HT1080 (cell line): Measurements from ENCODE around the gene MKRN2.

GRCh38 chr3:12170414-12170767, 11.7 kb upstream of the TIMP4 start:
RAMPAGE:
- cytosol, long total RNA = no peak
- long total RNA = no peak
- nucleus, long total RNA = no peak

RAMPAGE:
- cytosol, long total RNA = no peak
- long total RNA = no peak
- nucleus, long total RNA = no peak
These were observed 49.5 kb upstream of the PPARG start for GRCh38 chr3:12239431-12239630.

GRCh38 chr3:12503083-12503857, 19.0 kb downstream of the TSEN2 start:
RAMPAGE:
- cytosol, long total RNA = no peak
- long total RNA = no peak
- nucleus, long total RNA = no peak

DNA sequence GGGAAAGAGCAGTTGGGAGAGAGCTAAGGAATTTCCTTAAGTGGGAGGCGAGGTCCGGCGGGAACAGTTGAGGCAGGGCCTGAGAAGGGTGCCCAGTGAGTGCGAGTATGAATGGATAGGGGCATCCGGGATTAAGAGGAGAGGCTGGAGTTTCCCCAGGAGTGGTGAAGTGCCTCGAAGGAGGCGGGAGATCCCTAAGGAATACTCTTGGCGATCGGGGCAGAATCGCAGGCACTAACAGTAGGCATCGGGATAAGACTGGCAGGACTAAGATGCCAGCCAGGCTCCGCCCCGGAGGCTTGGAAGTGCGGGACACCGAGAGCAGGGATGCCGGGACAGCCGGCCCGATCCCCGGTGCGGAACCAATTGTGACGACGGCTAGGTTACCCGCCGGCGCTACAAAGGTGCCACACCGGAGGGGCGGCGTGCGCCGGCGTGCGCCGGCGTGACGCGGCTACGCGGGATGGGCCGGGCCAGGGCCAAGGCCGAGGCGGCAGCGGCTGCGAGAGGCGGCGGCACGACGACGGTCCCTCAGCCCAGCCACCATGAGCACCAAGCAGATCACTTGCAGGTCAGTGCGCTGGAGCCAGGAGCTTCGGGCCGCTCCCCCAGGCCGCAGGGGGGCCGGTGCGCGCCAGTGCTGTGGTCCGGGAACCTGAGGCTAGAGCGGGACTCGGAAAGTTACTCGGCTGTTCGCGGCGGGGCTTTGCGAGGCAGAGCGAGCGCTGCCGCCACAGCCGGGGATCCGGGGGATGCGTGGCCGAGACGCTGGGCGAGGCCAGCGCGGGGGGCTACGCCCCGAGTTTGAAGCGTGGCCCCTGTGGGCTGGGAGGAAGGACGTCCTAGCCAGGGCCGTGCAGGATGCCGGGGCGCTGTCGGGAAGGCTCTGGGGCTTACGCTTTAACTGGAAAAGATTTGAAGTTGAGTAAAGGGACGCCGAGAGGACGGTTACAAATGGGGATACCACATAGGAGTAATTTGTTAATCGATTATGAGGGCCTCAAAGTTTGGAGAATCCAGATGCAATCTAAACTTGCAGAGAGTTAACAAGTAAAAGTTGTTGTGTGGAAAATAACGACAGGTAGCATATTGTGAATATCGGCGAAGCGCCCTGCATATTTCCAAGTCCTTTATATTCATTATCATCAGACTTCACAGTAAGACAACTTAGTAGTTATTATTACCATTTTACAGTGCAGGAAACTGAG, at the start of gene MKRN2:
Gene MKRN2 (plus strand): TSS at position 482 of the 1,208 bp plus-strand sequence.
RAMPAGE:
- cytosol, long total RNA = no peak
- long total RNA = start-site peak on the plus strand centred at position 467 of the sequence, 34 bp wide, 118 reads
- nucleus, long total RNA = start-site peak on the plus strand centred at position 489 of the sequence, 47 bp wide, 165 and 97 reads in 2 replicates

GRCh38 chr3:12719917-12720490, 39.1 kb downstream of the TMEM40 start:
RAMPAGE:
- cytosol, long total RNA = no peak
- long total RNA = no peak
- nucleus, long total RNA = no peak

GRCh38 chr3:12768606-12769270, 9.7 kb upstream of the TMEM40 start:
RAMPAGE:
- cytosol, long total RNA = no peak
- long total RNA = no peak
- nucleus, long total RNA = no peak

GRCh38 chr3:12833196-12834315, 7.8 kb downstream of the RPL32 start:
RAMPAGE:
- cytosol, long total RNA = no peak
- long total RNA = no peak
- nucleus, long total RNA = no peak

RAMPAGE:
- cytosol, long total RNA = no peak
- long total RNA = no peak
- nucleus, long total RNA = no peak
These were observed 5.7 kb downstream of the RPL32 start for GRCh38 chr3:12835319-12836361.

DNA sequence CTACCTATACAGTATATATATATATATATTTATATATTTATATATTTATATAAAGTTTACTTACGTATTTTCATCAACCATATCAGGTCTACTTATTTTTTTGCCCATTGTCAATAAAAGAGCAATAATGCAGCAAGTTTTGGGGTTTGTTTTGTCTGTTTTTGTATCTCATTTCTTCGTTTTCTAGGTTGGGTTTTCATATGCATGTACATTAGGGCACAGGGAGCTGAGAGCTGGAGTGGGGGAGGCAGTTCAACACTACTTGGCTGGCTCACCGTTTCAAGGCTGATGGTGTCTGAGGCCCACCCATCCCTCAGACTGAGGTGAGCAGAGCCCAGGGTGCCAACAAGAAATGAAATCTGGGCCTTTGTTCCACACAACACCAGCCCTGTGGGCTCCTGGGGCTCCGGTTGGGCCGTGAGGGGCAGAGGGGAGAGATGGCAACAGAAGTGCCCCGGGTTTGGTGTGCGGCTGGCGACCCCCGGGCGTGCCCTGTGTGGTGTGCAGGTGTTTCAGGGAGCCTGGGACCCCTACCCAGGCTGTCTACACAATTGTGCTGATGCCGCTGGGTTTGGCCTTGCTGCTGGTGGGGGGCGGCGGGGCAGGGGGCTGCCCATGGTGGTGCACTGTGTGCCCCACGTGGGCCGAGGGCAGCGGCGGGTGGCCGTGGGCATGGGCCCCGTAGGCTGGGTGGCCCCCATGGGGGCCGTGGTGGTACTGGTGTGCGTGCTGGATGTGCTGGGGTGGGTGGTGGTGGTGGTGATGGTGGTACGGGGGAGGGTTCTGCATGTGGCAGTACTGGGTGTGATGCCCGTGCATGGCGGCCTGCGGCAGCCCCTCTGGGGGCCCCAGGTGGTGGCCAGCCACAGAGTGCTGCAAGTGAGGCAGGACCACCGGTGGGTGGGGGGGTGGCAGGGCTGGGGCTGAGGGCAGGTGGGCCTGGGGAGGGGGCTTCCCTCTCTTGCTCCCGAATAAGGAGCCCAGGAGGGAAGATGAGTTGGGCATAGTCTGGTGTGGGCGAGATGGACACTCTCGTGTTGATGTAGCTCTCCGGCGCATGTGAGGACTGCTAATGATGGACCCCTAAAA, 59.4 kb upstream of the RPL32 start:
RAMPAGE:
- cytosol, long total RNA = no peak
- long total RNA = no peak
- nucleus, long total RNA = no peak

GRCh38 chr3:12916305-12916778, 75.0 kb upstream of the RPL32 start:
RAMPAGE:
- cytosol, long total RNA = no peak
- long total RNA = no peak
- nucleus, long total RNA = no peak

DNA sequence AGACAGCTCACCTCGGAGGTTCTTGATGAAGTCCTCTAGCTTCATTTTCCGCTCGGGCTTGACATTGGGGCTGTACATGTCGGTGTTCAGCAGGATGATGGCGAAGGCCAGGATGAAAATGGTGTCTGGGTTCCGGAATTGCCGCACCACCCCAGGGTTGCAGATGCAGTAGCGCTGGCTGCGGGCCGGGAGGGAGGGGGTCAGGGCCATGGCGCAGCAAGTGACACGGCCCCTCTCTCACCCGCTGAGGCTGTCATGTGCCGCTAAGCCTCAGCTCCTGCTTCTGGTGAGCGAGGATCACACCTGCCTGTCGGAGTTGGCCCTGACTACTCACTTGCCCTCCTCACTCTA, 79.0 kb upstream of the RPL32 start:
RAMPAGE:
- cytosol, long total RNA = no peak
- long total RNA = no peak
- nucleus, long total RNA = no peak

GRCh38 chr3:12938206-12938916, 97.0 kb upstream of the RPL32 start:
RAMPAGE:
- cytosol, long total RNA = no peak
- long total RNA = no peak
- nucleus, long total RNA = no peak

DNA sequence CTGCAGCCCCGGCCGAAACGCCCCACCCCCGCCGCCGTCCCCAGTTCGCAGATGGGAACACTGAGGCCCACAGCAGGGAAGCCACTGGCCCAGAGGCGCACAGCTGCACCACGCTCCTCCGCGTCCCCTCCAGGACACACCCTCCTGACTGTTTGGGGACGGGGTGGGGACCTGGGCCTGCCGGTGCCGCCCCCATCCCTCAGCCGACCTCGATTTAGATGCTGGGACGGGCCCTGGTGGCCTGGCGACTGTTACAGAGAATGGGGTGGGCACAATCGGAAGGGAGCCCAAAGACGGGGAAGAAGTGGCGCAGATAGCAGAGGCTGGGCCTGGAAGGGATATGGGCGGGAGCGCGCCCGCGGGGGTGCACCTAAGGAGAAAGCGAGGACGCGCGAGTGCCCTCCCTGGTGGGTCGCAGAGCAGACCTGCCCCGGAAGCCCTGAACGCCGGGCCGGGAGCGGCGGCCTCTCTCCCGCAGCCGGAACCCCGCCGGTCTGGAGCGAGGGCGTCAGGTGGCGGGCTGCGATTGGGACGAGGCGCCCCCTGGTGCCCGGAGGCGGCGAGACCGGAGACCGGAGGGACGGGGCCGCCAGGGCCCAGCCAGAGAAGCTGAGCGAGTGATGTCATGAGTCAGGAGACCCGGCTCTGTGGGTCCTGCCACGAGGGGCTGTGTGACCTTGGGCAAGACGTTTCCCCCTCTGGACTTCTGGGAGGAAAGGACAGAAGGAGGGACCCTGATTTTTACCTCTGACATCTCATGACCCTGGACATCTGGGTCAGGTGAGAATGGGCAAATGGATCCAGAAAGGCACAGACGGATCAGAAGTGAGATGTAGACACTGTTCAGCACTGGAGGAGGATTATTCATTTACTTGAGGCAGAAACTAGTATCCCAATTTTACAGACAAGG, 78.4 kb downstream of the IQSEC1 start:
RAMPAGE:
- cytosol, long total RNA = no peak
- long total RNA = no peak
- nucleus, long total RNA = no peak

DNA sequence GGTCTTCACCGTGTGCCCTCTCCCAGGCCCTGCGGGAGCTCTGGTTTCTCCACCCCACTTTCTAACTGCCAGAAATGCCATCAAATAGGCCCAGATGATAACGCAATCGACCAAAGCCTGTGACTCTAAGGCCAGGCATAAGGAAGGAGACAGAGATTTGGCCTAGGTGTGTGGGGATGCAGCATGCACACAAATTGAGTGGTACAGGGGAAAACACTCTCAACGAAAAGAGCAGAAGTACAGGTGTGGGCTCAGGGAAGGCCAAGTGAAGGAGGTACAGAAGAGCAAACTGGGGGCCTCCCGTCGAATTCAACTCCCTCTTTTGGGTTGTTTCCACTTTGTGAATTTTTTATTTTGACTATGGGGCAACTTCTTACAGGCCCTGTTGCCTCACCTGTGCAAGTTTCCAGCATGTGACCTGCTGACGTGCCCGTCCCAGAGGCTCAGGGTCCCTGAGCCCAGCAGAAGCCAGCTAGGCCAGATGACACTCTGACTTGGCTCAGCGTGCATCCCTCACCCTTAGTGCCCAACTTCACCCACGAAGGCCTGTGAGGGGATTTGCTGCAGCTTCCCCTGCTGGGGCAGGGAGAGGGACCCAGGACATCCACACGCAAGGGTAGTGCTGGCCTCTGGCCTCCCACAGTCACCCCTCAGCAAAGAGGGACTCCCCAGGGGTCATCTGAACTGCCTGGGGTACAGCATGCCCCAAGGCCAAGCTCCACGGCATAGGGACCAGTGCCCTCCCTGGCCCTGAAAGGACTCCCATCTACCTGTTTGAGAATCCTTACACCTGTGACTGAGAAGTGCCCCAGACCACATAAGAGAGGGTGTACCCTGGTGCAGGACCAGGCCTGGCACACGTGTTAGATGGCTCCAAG, 4.5 kb downstream of the NUP210 start:
RAMPAGE:
- cytosol, long total RNA = no peak
- long total RNA = no peak
- nucleus, long total RNA = no peak

DNA sequence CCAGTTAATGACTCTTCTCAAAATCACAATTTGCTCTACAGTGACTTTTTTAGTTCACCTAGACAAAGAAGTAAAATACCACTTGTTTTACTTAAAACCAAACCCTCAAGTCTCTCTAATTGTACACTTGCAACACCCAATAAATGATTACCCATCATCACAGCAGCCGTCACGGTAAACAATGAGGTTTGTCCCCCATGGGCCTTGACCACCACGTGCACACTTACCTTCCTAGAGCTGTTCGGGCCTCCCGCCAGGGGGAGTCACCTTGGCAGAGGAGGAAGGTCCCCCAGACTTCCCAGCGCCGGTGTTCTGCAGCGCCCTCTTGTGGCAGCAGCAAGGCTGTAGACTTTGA, 18.7 kb upstream of the HDAC11 start:
RAMPAGE:
- cytosol, long total RNA = no peak
- long total RNA = no peak
- nucleus, long total RNA = no peak

DNA sequence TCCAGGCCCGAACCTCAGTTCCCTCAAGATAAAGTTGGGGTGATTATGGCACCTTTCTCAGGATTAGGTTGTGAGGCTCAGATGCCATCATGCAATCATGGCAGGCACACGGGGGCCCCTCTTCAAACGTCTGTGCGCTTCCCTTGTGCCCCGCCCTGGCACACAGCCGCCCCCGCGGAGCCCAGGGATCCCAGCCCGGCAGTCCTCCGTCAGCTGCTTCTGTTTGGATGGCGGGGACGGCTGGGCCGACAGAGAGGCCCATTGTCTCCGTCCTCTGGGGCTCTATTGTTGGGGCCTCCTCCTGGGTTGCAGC, 864 bp upstream of the HDAC11 start:
RAMPAGE:
- cytosol, long total RNA = no peak
- long total RNA = no peak
- nucleus, long total RNA = no peak

RAMPAGE:
- cytosol, long total RNA = no peak
- long total RNA = no peak
- nucleus, long total RNA = no peak
These were observed 59.3 kb downstream of the FBLN2 start for GRCh38 chr3:13608097-13608789.

DNA sequence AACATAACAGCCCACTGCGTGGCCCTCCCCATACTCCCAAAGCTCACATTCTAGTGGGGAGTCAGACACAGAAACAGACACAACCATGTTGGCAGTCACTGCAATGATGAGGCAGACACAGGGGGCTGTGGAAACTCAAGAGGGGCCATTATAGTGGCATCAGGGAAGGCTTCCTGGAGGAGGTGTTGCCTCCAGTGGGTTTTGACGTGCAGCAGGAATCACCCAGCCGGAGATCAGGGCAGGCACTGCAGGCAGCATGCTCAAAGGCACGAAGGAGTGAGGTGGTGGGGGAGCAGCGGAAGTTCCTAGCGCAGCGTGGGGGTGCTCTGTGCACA, 101.2 kb downstream of the FBLN2 start:
RAMPAGE:
- cytosol, long total RNA = no peak
- long total RNA = no peak
- nucleus, long total RNA = no peak

DNA sequence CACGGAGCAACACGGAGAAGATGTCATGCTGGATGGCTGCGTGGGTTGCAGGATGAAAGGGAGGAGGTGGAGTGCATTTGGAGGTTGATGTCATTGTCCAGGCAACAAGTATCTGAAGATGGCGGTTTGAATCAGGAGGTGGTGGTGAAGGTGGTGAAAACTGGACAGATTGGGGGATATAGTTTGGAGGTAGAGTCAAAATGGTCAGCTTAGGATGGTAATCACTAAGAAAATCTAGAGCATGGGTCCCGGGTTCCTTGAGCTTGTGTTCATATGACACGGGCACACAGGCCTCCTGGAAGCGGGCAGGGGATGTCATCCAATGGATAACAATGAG, 13.1 kb downstream of the WNT7A start:
RAMPAGE:
- cytosol, long total RNA = no peak
- long total RNA = no peak
- nucleus, long total RNA = no peak

GRCh38 chr3:14288978-14289538, 110.4 kb downstream of the LSM3 start:
RAMPAGE:
- cytosol, long total RNA = no peak
- long total RNA = no peak
- nucleus, long total RNA = no peak